Vermiform appendix (tissue), 1 donor: ENCODE results near the genes CD3E, CD3D, NLRX1 and RNF26.

DNA sequence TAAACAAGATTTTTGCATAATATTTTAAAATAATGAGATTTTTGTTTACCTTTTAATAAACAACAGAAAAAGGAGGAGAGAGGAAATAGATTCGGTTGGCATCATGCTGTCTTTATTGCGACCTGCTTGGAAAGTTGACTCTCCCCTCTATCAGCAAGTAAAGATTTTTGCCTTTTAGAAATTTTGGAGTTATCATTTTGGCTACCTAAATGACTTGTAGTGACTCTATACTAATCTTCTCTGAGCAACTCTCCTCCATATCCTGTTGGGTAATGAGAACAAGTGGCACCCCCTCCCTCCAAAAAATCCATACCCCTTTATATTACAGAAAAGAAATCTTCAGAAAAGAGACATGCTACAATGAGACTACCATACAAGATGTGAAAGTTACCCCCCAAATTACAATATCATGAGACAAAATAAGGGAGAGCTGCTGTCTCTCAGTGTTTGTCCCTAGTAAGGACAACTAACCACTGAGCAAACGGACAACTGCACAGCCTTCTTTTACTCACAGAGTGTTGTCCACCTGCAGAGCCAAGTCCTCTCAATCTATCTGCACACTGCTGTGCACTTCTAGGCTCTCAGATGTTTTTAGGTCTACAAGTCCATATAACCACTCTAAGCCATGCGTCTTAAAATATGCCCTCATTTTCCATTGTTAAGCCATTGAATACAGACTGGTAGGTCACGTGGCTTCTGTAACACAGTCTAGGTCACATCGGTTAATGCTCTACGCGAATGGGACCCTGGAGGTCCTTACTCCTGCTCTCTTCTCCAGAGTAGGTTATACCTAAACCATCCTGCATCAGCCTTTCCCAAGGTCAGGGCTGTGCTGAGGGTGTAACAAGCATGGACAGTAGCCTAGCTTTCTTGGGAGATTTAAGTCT is 1.1 kb downstream of the JAML start:
- PRO-cap, result bidirectional peak, plus-strand start at position 345 of the sequence, minus-strand start at position 242 of the sequence; bidirectional peak, plus-strand start at position 716 of the sequence, minus-strand start at position 583 of the sequence

- PRO-cap, result bidirectional peak, plus-strand start at chr11:118304730, minus-strand start at chr11:118304673
Observed at GRCh38 chr11:118304181-118305420, at the start of gene CD3E. TSS of gene CD3E (plus strand) at chr11:118304730.

GRCh38 chr11:118334766-118335314 is 7.7 kb downstream of the CD3D start:
- PRO-cap, result no peak

DNA sequence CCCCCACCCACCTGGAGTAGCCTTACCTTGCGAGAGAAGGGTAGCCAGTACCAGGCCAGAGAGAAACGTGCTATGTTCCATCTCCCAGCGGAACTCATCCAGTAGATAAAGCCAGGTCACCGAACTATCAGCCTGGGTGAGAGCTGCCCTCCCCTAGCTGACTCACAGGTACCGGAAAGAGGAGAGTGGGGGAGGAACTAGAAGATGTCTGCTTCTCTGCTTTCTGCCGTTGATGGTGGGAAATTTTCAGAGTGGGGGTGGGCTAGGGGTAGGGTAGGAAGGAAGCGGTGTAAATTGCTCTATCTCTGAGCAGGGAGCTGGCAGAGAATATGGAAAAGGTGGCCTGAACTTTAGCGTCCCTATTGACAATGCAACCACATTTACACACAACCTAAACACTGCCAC is at the start of gene CD3D:
TSS of gene CD3D (minus strand) at position 179 of the 405 bp plus-strand sequence.
- PRO-cap, result bidirectional peak, plus-strand start at position 176 of the sequence, minus-strand start at position 107 of the sequence

DNA sequence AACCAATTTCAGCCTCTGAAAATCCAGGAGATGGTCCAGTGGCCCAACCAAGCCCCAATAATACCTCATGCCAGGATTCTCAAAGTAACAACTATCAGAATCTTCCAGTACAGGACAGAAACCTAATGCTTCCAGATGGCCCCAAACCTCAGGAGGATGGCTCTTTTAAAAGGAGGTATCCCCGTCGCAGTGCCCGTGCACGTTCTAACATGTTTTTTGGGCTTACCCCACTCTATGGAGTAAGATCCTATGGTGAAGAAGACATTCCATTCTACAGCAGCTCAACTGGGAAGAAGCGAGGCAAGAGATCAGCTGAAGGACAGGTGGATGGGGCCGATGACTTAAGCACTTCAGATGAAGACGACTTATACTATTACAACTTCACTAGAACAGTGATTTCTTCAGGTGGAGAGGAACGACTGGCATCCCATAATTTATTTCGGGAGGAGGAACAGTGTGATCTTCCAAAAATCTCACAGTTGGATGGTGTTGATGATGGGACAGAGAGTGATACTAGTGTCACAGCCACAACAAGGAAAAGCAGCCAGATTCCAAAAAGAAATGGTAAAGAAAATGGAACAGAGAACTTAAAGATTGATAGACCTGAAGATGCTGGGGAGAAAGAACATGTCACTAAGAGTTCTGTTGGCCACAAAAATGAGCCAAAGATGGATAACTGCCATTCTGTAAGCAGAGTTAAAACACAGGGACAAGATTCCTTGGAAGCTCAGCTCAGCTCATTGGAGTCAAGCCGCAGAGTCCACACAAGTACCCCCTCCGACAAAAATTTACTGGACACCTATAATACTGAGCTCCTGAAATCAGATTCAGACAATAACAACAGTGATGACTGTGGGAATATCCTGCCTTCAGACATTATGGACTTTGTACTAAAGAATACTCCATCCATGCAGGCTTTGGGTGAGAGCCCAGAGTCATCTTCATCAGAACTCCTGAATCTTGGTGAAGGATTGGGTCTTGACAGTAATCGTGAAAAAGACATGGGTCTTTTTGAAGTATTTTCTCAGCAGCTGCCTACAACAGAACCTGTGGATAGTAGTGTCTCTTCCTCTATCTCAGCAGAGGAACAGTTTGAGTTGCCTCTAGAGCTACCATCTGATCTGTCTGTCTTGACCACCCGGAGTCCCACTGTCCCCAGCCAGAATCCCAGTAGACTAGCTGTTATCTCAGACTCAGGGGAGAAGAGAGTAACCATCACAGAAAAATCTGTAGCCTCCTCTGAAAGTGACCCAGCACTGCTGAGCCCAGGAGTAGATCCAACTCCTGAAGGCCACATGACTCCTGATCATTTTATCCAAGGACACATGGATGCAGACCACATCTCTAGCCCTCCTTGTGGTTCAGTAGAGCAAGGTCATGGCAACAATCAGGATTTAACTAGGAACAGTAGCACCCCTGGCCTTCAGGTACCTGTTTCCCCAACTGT is 23.2 kb upstream of the TTC36 start:
- PRO-cap, result no peak

DNA sequence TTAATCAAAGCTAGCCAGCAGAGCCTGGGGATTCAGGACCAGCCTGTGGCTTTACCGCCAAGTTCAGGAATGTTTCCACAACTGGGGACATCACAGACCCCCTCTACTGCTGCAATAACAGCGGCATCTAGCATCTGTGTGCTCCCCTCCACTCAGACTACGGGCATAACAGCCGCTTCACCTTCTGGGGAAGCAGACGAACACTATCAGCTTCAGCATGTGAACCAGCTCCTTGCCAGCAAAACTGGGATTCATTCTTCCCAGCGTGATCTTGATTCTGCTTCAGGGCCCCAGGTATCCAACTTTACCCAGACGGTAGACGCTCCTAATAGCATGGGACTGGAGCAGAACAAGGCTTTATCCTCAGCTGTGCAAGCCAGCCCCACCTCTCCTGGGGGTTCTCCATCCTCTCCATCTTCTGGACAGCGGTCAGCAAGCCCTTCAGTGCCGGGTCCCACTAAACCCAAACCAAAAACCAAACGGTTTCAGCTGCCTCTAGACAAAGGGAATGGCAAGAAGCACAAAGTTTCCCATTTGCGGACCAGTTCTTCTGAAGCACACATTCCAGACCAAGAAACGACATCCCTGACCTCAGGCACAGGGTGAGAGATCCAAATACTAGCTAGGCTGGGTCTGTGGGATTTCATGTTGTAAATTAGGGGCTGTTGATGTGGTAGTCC is 21.1 kb upstream of the TTC36 start:
- PRO-cap, result no peak

DNA sequence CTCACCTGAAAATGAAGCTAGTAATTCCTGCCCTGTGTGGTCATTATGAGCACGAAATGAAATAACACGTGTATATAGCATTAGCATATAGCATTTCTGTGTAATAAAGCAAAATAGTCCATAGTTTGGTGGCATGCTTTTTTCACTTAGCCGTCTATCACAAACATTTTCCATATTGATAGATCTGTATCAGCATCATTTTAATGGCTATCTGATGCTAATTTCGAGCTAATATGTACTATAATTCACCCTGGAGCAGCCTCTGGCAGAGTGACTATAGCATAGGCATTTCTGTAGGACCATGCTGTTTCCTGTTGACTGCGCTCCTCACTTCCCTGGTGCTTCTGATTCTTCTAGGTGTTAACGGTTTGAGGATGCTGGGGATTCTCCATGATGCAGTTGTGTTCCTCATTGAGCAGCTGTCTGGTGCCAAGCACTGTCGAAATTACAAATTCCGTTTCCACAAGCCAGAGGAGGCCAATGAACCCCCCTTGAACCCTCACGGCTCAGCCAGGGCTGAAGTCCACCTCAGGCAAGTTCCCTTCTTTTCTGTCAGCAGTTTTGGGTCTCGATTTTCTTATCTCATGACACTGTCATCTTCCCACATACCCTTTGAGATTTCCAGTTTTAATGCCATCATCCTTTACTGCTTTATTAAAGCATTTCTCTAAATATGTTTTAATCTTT is 7.9 kb upstream of the TTC36 start:
- PRO-cap, result no peak

- PRO-cap, result no peak
Observed at GRCh38 chr11:118533846-118535069, 3.3 kb downstream of the TMEM25 start.

DNA sequence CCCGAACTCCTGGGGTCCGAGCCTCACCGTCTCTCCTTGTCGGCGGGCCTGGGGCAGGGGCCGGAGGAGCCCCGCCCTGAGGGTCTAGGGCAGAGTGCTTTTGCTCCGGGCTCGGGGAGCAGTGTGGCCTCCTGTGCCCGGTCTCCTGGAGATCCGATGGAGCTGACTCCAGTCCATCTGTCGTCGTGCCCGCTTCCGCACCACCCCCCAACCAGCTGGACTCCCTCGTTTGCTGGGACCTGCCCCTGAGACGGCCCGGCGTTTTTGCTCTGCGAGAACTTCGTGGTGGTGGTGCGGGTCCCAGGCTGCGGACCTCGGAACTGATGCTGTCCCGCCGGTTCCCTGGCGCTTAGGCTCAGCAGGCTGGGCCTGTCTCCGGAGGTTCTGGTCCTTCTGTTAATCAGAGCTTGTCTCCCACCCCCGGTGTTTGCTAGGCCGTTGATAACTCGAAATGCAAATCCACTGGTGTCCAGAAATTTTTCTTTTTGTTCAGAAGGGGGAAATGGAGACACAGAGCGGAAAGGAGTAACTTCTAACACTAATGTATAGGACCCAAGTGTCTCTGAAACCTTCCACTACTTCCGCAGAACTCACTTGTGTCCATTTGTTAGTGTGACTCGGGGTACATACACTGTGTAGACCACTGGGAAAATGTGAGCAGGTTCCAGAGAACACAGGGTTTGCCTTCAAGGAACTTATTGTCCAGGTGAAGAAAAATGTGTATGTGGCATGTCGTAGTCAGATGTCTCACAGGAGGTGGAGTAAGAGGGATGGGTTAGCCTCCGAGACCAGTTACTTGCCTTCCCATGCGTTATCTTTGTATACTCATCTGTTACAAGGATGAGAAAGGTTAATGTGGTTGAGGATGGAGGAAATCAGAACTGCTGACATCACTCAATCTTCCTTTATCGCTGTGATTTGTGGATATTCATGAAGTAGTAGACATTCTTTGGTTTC is 638 bp downstream of the ARCN1 start:
- PRO-cap, result unidirectional peak, plus-strand start at position 92 of the sequence; unidirectional peak, minus-strand start at position 386 of the sequence

DNA sequence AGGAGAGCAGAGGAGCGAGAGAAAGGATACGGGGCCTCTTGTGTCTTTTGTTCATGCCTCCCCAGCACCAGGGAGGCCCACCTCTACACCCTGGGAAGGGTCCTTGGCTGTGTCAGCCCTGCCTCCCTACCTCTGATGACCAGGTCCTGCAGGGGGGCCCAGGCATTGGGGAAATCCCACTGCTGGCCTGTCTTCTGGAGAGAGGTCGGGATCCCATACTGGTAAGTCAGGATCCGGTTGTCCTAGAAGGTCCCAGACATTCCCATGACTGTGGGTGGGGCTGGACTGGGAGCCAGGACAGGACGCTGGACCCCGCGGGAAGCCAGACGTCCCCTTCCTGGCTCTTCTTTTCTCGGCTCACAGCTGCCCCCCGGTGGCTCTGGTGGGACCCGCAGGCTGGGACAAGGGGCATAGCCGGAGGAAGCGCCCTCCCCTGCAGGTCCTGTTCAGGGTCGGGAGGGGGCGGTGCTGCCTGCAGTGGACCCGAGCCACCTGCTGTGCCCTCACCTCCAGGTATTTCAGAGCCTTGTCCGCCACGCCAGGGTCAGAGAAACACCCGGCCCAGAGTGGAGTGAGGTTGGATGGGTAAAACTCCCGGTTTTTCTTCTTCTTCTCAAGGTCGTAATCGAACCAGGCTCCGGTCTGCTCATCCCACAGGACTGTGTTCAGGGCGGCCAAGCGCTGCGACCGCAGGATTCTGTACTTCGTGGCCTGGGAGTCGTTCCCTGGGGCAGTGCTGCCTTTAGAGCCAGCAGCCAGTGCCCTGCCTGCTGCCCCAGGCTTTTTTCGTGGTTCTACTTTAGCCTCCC is 20.0 kb downstream of the TREH start:
- PRO-cap, result no peak

DNA sequence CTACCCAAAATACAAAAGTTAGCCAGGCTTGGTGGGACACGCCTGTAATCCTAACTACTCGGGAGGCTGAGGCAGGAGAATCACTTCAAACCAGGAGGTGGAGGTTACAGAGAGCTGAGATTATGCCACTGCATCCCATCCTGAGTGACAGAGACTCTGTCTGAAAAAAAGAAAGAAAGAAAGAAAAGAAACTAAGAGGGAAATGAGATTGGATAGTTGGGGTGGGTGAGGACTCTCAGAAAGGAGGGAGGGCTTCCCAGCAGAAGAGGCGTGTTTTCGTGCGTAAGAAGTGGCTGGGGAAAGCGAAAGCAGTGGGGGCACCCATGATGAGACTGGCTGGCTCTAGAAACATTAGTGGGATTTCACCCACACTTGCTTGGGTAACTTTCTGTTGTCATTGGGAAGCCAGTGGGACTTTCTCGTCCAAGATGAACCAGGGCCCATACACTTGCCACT is 42.4 kb upstream of the CXCR5 start:
- PRO-cap, result bidirectional peak, plus-strand start at position 311 of the sequence, minus-strand start at position 236 of the sequence

GRCh38 chr11:118872249-118873063 is 11.2 kb upstream of the CXCR5 start:
- PRO-cap, result bidirectional peak, plus-strand start at chr11:118872590, minus-strand start at chr11:118872448

DNA sequence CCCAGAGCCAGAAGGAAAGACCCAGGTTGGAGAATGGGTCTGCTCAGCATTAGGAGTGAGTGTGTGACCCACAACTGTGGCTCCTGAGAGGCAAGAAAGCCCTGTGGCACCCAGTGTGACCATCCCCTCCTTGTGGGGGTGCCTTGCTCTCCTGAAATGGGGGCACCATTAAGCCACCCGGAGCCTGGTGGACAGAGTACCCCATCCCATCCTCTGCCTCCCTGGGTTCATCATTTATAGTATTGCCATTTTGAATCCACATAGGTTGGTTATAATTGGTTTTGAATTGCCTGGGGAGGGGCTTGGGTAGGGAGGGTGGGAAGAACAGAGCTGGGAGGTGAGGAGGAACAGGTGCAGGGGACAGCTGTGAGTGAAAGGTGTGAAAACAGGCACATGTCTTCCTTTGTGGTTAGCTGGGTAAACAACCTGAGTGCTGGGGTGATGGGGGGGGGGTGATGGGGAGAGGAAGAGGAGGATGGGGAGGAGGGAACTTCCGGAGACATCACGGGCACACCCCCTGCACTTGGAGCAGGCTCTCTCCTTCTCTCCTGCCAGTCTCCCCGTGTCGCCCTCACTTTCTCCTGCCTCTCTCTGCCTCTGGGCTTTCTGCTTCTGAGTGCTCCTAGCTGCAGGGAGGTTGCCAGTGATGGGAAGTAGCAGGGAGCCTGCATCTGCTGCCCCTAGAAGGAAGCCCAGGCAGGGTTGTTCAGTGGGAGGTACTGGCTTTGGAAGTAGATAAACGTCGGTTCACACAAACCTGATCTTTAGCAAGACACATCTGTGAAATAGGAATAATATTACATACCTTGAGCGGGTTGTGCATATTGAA is 8.7 kb downstream of the CXCR5 start:
- PRO-cap, result bidirectional peak, plus-strand start at position 551 of the sequence, minus-strand start at position 372 of the sequence

DNA sequence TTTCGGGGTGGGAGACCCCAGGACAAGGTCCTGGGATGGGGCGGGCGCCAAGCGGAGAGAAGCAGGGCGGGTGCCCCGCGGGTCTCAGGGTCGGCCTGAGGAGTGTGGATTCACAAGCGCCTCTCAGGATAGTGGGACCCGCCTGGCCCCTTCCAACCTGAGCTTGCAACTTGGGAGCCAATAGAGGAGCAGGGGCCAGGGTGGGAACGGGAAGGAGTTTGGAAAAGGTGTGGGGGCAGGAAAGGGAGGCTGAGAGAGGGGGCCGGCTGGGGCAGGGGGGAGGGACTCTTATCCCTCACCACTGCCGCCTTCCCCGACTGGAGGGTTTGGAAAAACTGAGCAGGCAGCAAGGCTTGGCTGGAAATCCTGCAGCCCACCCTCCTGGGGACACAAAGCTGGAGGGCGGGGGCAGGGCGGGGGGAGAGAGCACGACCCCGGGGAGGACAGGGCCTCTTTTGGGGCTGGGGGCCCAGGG is 3.3 kb upstream of the BCL9L start:
- PRO-cap, result no peak

- PRO-cap, result no peak
Observed at GRCh38 chr11:119009619-119010163, 8.5 kb downstream of the RPS25 start.

GRCh38 chr11:119168445-119169302 is at the start of gene NLRX1:
TSS of gene NLRX1 (plus strand) at chr11:119168725.
- PRO-cap, result unidirectional peak, plus-strand start at chr11:119168725

DNA sequence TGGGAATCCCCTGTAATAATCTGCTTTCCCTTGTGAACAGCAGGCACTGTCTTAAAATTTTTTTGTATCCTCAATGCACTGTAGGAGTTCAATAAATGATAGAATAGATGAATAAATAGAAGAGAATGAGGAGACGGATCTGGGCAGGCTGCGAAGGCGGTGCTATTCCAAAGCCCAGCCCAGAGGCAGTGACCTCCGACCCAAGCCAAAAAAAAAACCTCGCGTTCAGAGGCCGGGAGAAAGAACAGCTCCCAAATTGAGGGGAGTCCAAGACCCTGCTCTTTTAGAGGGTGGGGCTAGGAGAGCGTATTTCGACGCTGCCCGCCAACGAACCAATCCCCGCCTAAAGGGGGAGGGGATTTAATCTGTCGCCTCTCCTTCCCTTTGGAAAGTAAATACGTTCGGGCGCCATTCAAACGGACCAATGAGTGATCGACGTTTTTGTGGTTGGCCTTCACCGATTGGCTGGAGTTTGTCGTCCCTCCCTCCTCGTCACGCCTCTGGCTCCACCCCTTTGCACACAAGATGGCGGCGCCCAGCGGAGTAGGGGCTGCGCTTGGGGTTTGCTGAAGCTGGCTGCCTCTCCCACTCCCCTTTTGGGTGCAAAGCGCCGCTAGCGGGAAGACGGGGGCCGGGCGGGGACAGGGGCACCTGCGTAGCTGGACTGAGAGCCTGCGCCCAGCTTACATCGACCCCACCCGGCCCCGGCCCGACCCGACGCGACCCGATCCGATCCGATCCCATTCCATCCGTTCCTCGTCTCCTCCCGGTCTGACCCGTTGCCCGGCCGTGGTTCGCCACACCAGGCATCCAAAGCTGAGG is at the start of gene RNF26:
TSS of gene RNF26 (plus strand) at position 519 of the 822 bp plus-strand sequence.
- PRO-cap, result bidirectional peak, plus-strand start at position 536 of the sequence, minus-strand start at position 246 of the sequence

DNA sequence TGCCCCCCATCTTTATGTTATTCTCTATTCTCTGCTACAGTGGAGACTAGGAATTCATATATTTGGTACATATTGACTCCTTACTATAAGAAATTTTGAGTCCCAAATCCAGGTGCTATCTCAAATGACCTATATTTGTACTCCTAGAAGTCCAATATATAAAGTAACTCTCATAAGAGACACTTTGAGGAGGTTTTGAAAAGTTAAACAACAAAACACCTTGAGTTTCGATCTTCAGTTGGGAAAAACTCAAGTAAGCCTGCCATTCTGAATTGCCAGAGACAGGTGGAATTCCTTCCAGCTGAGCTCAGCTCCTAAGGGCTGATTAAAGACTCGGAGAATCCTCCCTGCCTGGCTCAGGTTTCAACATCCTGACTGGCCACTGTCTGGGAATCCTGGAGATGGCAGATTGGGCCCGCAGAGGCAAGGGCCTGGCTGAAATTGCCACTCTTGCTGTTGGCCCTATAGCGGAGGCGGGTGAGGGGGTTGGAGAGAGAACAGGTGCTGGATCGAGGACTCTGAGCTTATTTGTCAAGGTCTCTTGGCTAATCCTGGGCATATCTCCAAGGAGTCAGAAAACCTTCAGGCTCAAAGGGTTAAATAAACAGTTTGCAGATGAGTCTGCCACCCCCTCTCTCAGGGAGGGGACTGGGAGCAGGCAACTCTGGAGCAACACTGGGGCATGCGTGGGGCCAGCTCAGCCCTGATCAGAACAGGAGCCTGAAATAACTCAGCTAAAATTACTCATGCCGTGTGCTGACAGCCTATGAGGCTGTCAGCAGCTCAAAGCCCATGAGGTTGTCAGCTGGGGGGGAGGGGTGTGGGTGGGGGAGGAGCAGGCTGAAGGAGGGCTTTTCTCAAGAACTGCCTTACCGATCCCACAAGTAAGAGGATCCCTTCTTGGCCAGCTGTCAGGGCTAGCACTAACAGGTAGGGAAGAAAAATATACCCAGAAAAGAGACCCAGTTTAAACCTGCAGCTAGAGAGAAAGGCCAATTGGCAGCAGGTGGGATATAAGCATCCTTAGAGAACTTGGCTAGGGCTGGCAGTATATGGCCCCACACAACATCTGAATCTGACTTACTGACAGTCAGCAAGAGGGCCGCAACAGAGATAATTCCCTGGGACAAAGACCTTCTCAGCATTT is 14.7 kb upstream of the MFRP start:
- PRO-cap, result no peak

GRCh38 chr11:119661645-119662255 is 67.2 kb downstream of the NECTIN1 start:
- PRO-cap, result unidirectional peak, plus-strand start at chr11:119661985

GRCh38 chr11:119728175-119728475 is 875 bp downstream of the NECTIN1 start:
- PRO-cap, result no peak